Tongue (tissue), 2 donors: ENCODE measurements around a stretch of chr1.

GRCh38 chr1:183555639-183556687 is 34.3 kb downstream of the NCF2 start:
- RAMPAGE, long total RNA: no peak

DNA sequence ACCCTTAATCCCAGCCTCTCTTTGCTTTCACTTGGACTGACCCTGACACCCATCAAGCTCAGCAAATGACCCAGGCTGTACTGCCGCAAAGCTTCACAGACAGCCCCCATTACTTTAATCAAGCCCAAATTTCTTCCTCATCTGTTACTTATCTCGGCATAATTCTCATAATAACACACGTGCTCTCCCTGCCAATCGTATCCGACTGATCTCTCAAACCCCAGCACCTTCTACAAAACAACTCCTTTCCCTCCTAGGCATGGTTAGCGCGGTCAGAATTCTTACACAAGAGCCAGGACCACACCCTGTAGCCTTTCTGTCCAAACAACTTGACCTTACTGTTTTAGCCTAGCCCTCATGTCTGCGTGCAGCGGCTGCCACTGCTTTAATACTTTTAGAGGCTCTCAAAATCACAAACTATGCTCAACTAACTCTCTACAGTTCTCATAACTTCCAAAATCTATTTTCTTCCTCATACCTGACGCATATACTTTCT is 18.6 kb downstream of the ARPC5 start:
- RAMPAGE, long total RNA: no peak

DNA sequence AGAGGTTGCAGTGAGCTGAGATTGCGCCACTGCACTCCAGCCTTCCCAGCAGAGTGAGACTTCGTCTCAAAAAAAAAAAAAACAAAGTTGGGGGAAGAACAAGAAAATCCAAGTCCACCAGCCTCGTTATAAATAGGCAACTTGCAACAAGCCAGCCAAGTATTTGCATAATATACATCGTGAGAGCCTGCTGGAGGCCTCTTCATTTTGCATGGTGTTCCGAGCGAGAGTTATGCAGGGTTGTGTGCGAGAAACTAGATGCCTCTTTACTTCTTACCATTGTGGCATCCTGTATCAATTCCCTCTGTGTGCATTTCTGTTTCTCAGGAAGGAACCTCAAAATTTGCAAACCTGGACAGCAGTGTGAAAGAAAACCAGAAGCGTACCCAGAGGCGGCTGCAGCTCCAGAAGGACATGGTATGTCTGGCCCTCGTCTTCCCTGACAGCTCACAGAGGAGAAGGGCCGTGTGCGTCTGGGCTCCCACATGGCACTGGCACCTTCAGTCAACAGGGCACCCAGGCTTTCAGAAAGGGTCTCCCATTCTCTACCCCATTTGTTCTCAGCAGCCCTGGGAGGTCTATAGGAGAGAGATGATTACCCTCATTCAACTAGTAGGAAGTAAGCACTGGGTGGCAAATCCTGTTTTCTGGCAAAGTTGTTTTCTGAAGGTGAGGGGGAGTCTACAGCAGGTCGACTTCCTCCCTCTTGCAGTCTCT is 92.7 kb downstream of the RGL1 start:
- RAMPAGE, long total RNA: no peak

DNA sequence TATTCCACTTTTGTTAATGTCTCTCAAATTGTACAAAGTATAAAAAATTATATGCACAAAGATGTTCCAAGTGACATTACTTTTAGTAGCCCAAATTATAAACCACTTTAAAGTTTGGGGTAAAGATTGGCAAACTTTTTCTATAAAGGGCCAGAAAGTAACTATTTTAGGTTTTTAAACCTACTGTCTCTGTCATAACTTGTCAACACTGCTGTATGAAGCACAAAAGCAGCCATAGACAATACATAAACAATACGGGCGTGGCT is 22.0 kb downstream of the TSEN15 start:
- RAMPAGE, long total RNA: no peak

DNA sequence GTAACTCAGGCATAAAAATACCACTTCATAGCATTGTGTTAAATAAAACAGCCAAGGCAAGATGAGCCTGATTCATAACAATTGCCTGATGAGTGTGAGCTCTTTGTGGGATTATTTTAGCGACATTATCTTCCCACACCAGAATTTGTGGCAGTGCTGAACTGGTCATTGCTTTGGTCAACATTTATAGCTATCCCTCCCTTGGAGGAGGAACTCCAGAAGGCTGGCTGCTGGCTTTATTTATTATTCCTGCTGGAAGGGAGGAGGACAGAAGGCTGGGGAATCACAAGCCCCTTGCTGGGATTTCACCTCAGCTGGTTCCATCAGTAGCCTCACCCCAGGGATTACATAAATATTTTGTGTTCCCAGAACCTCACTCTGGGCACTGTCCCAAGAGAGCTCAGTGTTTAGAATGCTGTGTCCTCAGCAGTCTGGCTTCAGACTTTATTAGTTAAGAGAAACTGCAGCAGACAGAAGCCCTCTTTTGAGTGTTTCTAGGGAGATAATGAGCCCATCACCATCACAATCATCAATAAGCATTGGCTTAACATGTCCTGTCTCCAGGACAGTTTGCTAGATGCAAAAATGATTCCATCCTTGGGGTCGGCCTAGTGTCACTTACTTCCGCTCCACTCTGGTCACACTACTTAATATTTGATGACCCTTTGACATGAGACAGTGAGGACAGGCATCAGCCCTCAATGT is 102.8 kb upstream of the C1orf21 start:
- RAMPAGE, long total RNA: no peak

DNA sequence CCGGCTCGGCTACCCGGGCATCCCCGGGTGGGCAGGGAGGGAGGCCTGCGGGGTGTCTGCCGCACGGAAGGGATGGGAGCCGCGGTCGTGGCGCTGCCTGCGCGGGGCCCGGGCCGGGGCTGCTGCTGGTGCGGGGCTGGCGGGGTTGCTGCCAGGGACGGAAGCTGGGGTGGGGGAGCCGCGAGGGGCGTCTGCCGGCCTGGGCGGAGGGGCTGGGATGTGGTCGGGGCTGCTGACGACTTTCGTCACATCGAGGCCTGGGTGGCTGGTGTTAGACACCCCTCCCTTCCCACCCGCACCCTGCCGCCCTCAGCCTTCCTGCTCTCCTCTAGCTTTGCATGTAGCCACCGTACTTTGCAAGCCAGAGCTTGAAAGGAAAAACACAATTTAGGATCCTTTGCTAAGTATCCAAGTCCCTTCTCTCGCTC is 610 bp downstream of the C1orf21 start:
- RAMPAGE, long total RNA: no peak

DNA sequence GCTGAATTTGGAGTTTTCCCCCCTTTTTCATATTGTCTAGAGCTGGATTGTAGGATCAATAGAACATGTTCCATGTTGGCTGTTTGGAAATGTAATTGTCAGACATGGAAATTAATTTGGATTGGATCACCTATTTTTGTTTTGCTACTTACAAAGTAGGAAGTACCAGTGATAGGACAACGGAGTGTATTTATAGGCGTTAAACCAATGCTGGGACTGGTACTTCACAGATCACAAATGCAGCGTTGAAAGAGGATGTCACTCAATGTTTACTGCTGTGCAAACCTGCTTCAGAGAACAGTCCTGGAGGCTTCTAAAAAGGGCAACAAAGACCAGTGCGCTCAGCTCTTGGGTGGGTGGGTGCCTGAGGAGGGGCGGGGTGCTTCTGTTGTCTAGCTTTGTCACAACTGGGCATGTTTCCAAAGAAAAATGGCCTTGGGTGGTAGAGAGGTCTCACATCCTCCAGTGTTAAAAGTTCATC is 2.1 kb downstream of the C1orf21 start:
- RAMPAGE, long total RNA: no peak

DNA sequence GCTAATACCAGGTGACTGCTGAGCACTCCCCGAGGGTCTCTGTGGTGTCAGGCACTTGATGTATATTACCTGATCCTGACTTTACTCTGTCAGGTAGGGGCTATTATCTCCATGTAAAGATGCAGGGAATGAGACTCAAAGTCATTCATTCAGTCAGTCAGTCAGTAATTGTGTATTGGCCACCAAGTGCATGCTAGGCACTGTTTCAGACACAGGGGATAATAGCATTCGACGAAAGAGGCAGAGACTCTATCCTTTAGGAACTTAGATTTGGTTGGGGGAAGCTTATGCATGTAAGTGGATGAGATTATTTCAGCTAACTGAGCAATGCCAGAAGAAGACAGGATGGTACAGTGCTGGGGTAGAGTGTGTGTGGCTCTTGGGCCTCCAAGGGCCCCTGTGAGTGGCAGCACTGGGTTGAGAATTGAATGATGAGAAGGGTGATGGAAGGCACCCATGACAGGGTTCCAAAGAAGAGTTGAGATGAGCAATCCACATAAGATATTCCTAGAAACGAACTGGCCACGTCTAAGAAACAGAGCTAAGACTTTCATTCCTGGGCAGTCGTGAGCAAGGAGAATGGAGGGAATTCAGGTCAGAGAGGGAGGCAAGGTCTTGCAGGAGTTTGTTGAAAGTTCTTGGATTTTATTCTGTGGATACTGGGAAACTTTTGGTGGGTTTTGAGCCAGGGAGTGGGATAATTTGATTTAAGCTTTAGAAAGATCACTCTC is 47.6 kb downstream of the C1orf21 start:
- RAMPAGE, long total RNA: no peak

DNA sequence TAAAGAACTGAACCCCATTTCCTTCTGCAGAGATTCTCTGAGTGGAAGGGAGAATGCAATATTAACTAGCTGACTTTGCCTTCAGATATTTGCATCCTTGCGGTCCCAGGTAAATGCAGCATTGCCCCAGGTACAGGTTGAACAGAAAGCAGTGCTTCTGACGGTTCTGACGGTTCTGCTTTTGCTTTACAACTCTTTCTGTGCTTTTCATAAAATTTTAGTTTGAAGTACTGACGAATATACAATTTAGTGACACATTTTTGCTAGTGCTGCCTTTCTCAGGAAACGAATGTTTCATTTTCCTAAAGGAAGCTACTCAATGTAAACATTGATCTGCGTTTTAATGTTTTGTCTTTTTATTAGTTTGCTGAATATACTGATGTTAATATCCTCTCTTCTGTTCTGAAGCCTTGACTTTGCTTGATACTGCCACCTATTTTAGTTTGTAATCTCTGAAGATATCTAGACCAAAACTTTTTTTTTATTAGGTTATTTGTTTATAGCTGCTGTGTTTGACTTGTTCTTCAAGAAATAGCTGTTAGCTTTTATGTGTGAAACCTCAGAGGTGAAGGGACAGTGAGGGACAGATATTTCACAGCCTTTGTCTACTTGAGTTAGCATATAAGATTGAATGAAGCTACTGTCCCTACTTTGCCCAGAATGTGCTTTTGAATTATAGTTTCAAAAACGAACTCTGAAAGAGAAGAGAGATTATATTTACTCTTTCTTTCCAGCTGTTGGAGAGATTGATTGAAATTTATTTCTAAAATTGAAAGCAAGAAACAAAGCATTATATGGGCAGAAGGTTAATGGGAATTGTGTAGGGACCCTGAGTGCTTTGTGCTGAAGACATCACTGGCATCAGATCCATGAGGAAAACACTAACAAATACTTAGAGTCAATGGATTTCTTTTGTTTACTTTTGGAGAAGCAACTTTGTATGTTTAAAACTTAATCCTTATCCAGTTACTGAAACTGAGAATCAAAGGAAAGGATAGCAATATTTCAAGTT is 66.7 kb downstream of the C1orf21 start:
- RAMPAGE, long total RNA: no peak

DNA sequence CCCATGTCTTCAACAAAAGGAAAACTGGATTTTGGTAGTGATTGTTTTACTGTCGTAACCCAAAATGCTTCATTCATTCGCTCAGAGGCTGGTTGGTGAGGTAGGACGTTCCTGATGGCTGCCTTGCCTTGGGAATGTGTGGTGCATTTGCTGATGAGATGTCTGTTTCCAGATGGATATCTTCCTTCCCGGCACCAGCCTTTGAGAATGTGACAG is 117.5 kb downstream of the C1orf21 start:
- RAMPAGE, long total RNA: no peak

GRCh38 chr1:184518548-184519504 is 132.0 kb downstream of the C1orf21 start:
- RAMPAGE, long total RNA: no peak

- RAMPAGE, long total RNA: no peak
Observed at GRCh38 chr1:184555502-184556196, 168.8 kb downstream of the C1orf21 start.

DNA sequence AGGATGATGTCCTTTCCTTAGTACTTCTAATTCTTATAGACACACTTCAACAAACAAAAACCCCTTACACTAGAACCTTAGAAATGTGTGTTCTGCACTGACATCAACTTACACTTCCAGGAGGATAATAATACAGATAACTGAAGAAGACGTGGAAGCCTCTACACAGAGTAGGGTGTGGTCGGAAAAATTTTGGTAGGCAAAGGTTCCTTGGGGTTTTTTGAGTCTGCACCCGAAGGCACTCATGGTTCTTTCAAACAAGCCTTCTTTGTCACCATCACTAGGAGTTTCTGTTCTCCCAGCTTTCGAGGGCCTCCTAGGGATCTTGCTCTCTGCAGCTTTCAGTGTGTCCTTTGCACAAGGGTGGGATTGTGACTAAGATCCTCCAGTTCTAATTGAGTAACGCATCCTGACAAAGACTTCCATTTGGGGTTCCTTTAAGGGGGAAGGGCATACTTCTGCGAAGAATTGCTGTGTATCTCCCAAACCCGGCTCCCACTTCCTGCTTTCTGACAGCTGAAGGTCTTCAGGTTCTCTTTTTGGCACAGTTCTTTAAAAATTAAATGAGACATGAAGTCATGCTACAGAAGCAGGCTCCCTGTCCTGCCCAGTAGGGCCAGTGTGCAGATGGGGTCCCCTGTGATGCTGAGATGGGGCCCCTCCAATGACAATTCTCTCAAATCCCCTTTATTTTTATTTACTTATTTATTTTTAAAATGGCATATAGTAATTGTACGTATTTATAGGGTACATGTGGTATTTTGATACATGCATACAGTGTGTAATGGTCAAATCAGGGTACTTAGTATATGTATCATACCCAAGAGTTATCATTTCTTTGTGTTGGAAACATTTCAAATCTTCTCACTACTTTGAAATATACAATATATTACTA is 139.3 kb downstream of the EDEM3 start:
- RAMPAGE, long total RNA: no peak

- RAMPAGE, long total RNA: no peak
Observed at GRCh38 chr1:184743163-184743759, 11.4 kb downstream of the EDEM3 start.

GRCh38 chr1:184755535-184755736 is 778 bp upstream of the EDEM3 start:
- RAMPAGE, long total RNA: no peak

- RAMPAGE, long total RNA: no peak
Observed at GRCh38 chr1:185174350-185175129, 17.6 kb downstream of the SWT1 start.

DNA sequence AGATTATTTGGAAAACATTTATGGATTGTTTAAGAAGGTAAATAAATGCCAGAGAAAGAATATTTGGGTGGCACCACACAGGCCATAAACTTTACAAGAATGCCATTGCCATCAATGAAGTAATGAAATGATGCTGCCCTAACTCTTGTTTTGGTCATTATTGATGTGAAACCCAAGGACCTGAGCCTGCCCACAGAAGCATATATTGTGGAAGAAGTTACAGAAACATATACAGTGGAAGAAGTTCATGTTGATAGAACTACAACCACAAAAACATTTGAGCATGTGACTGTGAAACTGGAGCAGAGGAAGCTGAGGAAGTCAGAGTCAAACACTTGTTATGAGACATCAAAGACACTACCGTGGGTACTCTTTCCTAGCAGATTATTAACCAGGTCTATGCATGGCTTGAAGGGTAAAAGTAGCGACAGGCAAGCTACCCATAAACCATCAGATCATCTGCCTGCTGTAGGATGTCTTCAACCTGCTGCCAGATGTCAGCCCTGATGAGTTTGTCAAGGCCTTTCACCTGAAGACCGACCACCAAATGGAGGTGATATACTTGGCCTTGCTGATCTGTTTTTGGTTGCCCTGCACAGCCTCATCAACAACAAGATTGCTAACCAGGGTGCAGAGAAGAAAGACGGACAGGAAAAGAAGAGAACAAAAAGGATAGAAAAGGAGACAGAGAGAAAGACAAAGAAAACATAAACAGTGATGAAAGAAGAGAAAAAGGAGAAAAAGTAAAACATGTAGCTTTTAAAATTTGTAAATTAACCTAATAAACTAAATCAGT is 35.8 kb downstream of the IVNS1ABP start:
- RAMPAGE, long total RNA: no peak

GRCh38 chr1:185296592-185297480 is 20.2 kb downstream of the IVNS1ABP start:
- RAMPAGE, long total RNA: no peak

GRCh38 chr1:185303773-185304770 is 13.0 kb downstream of the IVNS1ABP start:
- RAMPAGE, long total RNA: no peak

DNA sequence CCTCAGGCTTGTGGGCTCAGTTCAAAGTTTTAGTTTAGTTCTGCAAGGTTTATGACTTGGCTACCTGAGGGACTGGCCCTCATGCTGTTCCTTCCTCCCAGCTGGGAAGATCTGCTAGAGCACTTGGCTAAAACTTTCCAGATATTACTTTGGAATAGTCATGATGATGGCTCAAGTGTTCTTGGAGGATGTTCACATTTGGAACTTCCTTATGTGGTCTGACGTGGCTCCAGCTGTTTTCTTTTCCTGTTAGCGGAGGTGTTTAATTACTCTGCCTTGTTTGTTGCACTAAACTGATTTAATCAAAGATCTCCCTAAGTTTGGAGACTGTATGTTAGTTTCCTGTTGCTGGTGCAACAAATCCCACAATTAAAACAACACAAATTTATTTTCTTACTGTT is 110.3 kb upstream of the IVNS1ABP start:
- RAMPAGE, long total RNA: no peak